RPMI7951 (cell line): ENCODE data around the genes TAB3, TMEM47, FAM47B and DYNLT3.

GRCh38 chrX:30888729-30889790 is at the start of gene TAB3:
TSS of gene TAB3 (minus strand) at chrX:30889254.
- RAMPAGE, long total RNA, result no peak

GRCh38 chrX:30889791-30890055 is 669 bp upstream of the TAB3 start:
- RAMPAGE, long total RNA, result no peak

- RAMPAGE, long total RNA, result no peak
Measured at GRCh38 chrX:32644791-32645115, 566.6 kb downstream of the DMD start.

- RAMPAGE, long total RNA, result no peak
Measured at GRCh38 chrX:33041261-33041645, 170.1 kb downstream of the DMD start.

GRCh38 chrX:33127914-33128775 is 83.2 kb downstream of the DMD start:
- RAMPAGE, long total RNA, result no peak

DNA sequence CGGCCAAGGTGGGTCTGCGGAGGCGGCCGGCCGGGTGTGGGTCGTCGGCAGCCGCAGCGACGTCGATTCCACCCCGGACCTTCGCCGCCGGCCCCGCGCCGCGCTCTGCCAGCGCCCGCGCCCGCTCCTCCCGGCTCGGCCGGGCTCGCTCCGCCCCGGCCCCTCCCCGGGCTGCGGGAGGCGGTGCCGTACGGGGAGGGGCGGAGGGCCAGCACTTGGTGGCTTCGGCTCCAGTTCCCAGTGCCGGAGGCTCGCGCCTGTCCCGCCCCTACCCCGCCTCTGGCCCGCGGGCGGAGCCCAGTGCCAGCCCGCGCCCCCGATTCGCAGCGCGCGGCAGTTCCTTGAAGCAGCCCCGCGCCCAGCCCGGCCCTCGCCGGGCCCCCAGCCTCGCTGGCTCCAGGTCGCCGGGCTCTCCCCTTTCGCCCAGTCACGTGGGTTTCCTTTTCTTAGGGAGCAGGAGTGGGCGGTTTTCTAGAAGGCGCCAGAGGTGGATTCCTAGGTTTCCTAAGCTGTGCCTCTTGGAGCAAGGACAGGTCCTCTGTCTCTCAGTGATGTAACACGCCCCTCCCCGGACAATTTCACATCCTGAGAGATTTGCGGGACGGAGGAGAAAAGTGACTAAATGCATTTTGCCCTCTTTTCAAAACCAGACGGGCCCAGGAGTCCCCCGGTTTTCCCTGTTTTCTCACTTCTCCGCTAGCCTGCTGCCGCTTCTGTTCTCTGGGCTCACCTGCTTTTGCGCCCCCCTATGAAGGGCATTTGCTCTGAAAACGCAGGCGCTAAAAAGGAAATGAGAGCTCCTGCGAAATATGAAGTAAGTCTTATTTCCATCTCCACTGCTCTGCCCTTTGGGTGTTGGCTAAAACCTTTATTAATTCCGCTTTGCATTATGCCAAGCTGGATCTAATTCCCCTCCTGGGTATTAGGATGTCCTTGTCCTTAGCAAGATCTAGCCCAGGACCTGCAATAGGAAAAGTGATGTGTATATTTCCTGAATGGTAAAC is at the start of gene TMEM47:
Gene TMEM47 (minus strand): TSS at position 107 of the 1,004 bp plus-strand sequence.
- RAMPAGE, long total RNA, result no peak

DNA sequence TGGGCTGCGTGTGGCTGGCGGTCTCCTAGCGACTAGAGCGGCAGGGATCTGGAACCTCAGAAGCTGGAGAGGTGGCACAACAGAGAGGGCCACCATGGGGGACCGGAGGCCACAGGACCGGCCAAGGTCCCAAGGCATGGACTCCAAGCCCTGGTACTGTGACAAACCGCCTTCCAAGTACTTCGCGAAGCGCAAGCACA is at the start of gene FAM47B:
Gene FAM47B (plus strand): TSS at position 59 of the 200 bp plus-strand sequence.
- RAMPAGE, long total RNA, result no peak

GRCh38 chrX:37348125-37348576 is 1.0 kb upstream of the PRRG1 start:
- RAMPAGE, long total RNA, result no peak

DNA sequence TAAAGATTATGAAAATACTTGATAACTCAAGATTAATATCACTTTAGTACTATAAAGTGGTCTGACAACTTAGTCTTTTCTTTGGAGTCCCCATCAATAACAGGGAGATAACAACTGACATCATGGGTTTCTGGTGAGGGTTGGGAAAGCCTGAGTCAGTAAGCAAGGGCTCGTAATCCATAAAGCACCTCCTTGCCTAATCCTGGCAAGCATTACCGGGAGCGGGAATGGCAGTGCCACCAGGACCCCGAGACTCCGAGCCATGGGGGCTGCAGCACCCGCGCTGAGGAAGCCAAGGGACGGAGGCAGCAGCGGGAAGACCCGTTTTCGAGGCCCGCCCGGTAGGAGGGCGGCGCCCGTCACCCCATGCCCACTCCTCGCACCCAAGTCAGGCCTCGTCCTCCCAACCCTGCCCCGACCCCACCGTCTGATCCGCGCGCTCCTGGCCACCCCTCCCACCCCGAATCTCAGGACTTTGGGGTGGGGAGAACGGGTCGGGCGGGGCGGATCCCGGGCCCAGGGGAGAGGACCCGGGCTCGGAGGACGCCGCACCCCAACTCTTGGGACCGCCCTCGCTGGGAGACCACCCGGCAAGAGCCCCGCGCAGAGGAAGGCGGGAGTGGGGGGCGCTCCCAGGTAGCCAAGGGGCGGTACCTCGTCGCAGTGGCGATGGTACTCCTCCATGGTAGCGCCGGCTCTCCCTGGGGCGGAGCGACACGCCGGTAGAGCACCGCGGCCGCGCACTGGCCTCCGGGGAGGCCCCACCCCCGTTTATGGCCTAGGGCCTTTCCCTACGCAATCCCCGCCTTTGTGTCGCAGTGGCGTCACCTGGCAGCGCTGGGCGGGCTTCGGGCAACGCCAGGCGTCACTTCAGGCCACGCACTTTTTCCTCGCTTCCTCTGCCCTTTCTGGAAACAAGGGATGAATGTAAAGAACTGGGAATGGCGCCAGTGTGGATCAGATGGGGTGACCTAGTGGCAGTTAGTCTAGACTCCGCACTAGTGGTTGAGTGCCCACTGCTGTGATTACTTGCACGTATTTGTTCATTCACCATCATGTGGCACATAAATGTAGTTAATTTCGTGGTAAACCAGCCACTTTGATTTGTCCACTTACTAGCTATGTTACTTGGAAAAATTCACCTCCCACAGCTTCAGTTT is at the start of gene DYNLT3:
Gene DYNLT3 (minus strand): TSS at position 745 of the 1,160 bp plus-strand sequence.
- RAMPAGE, long total RNA, result start-site peak on the minus strand centred at position 719 of the sequence, 53 bp wide, 519 and 267 reads in 2 replicates

- RAMPAGE, long total RNA, result no peak
Measured at GRCh38 chrX:38054080-38054442, 47.7 kb downstream of the SYTL5 start.

DNA sequence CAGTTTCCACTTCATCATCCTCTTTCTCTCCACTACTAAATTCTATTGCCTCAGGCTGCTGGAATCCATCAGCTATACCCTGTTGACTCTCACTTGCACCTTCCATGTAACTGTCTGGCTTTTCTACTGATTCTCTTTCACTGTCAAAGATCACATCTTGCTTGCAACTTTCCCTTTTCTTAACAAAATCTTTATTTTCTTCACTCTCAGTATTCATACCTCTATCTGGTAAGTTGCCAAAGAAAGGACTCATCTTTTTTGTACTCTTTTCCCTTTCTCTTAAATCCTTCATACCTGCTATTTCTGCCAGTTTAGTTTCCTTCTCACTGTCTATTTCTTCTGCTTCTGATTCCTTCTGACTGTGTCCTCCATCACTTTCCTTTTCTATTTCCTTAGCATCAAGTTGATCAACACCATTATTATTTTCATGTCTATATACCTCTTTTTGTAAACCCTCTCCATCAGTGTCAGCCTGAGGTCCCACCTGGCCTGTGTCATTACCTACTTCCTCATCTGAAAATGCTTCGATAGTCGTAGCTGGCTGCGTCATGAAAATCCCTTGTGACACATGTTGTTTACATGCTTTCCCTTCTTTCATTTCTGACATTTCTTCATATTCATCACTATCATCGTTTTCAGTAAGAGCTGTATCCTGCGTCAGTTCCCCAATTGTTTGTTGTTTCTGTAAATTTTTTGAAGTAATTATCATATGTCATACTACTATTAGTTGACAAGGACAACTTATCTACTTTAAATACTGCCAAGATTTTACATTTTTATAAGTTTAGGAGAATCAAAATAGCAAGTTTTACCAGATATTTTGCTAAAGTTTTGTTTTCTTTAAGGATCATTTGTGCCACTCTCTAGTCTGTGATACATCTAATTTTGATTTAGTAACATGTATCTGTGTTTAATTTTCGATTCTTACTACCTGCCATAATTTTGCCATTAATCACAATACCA is 39.7 kb downstream of the RPGR start:
- RAMPAGE, long total RNA, result no peak

DNA sequence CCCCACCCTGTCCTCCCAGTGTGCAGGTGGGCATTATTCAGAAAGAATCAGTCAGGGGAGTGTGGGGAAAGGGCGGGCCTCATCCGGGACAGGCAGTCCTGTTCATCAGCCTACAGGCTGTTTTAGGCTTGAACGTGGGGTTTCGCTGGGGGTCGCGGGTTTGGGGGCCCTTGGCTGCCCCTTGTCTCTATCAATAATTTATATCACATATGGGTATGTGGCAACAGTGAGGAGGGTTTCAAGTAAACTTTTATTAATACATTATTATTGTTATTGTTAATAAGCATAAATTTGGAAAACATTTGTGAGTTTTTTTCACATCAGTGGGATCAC is 4.2 kb downstream of the OTC start:
- RAMPAGE, long total RNA, result no peak

DNA sequence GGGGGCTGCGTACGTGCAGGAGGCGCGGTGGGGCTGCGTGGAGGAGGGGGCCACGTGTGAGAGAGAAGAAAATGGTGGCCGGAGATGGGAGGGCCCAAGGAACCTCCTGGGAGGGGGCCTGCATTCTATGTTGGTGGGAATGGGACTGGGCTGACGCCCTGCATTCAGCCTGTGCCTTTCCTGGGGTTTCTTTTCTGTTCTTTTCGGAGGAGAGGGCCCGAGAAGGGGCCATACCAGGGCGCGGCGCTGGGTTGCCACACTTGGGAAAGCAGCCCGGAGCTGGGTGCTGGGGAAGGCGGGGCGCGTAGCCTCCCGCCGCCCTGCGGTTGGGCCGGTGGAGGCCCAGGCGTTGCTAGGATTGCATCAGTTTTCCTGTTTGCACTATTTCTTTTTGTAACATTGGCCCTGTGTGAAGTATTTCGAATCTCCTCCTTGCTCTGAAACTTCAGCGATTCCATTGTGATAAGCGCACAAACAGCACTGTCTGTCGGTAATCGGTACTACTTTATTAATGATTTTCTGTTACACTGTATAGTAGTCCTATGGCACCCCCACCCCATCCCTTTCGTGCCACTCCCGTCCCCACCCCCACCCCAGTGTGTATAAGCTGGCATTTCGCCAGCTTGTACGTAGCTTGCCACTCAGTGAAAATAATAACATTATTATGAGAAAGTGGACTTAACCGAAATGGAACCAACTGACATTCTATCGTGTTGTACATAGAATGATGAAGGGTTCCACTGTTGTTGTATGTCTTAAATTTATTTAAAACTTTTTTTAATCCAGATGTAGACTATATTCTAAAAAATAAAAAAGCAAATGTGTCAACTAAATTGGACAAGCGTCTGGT is 4.6 kb downstream of the MID1IP1 start:
- RAMPAGE, long total RNA, result no peak

- RAMPAGE, long total RNA, result no peak
Measured at GRCh38 chrX:38987155-38987492, 185.9 kb downstream of the MID1IP1 start.

DNA sequence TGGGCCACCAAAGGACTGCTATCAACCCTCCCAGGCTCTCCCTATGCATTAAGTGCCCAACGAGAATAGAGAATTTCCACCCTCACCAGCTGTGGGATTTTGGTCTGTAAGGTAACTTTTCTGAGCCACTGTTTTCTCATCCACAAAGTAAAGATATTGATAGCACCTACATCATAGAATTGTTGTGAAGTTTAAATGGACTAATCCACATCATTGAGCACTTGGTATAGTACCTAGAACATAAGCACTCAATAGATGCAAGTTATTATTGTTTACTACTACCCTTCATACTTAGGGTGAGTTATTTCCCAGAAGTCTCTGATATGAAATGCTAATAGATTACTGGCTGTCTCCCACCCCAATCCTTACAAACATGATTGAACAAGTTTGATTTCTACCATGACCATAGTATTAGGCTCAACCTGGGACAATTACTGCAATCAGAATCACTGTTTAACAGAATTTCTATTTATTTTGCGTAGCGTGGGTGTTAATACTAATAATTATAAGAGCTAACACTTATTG is 421.5 kb downstream of the MID1IP1 start:
- RAMPAGE, long total RNA, result no peak

- RAMPAGE, long total RNA, result no peak
Measured at GRCh38 chrX:39336371-39337781, 535.6 kb downstream of the MID1IP1 start.

DNA sequence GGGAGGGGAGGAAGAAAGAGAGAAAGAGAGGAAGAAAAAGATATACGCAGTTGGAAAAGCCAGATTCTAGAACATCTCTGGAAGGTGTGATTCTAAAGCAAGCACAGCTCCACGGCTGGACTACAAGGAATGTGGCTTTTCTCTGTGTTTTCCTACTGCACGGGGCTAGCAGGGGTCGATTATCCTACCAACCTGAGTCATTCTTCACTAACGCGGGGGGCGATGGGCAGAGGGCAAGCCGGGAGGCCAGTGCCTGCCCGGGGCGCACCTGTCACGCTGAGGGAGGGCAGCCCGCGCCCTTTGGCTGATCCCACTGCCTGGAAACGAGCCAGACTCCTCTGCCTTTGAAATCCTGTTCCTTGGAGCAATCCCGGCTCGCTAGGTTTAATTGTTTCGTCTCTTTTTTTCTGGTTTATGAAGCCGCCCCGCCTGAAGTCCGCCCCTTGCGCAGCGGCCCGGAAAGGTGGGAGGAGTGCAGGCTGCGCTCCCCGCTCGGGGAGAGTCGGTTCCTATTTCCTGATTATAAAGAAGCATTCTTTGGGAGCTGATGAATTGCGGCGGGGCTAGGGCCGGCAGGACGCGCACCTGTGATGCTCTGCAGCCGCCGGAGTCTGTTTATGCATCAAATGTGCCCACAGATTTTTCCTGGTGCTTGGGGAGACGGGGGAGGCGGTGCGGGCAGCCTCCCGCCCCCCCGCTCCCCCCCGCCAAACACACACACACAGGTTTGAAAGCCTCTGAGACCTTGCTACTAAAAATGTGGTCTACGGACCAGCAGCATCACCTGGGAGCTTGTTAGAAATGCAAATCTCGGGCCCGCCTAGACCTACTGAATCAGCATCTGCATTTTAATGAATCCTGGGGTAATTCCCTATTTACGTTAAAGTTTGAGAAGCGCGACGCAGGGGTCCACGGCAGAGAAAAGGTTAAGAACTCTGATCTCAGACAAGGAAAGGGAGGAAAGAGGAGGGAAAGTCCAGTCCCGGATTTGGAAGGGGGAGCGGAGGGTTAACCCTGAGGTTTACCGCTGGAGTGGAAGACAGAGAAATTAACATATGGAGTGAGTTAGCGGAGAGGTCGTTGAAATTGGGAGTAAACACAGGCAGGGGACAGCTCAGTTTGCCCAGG is 484.1 kb downstream of the BCOR start:
- RAMPAGE, long total RNA, result no peak

- RAMPAGE, long total RNA, result no peak
Measured at GRCh38 chrX:39736084-39736662, 361.6 kb downstream of the BCOR start.

DNA sequence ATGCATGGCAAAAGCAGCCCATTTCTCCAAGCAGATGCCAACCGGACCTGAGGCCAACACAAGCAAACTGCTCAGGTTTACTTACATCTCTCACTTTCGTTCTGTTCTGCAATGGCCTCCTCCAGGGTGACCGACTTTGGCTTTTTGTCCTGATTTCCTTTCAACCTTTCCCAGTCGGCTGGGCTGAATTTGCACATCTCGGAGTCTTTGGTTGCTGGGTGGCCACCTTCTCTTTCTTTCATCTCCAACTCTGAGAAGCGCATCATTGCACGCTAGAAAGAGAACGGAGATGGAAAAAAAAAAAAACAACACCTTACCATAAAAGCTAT is 26.9 kb downstream of the BCOR start:
- RAMPAGE, long total RNA, result no peak

- RAMPAGE, long total RNA, result no peak
Measured at GRCh38 chrX:40072781-40073976, 24.6 kb downstream of the BCOR start.